NB4 (cell line): Measurements from ENCODE around the genes UGT1A10 and UGT1A5.

DNA sequence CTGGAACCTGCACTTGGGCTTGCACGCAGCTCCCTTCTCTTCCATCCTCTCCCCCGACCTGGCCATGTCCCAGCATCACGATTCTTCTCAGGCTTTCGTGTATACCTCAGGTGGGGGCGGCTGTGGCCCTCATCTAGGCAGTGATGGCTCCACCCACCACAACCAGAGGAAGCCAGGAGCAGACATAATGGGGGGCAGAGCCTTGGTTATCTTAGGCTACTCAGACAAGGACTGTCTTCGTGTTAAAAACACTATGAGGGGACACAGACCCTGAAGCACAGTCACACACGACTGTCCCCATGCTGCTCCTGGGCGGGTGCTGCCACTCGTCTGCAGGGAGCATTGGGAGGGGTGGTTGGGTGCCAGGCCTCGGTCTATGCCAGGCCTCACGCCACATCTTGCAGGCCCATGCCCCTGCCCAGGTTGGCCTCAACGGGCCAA is 98.0 kb downstream of the USP40 start:
- RRBS = no CpG with 5 or more reads among the region's 12 CpGs

GRCh38 chr2:233489340-233490185 is 77.0 kb downstream of the USP40 start:
- RRBS = no CpG with 5 or more reads among the region's 14 CpGs

DNA sequence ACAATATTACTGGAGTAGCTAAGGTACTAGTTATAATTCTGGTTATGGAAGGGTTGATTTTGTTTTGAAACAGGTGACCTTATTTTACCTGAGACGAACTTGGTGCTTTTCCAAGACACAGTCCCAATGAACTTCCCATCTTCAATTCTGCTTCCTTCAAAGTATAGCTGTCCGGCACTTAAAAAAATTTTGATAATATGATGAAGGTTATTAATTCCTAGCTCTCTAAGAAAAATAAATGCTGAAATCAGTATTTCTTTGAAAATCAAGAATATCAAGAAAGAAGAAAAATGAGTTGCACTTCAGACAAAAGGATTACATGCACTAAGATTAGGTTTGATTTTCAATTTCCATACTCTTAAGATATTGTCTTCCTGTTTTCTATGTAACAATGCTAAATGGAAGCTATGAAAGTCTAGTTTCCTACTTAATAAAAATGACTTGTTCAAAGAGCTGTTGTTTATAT is 54.9 kb downstream of the USP40 start:
- RRBS = no CpG with 5 or more reads among the region's 2 CpGs

DNA sequence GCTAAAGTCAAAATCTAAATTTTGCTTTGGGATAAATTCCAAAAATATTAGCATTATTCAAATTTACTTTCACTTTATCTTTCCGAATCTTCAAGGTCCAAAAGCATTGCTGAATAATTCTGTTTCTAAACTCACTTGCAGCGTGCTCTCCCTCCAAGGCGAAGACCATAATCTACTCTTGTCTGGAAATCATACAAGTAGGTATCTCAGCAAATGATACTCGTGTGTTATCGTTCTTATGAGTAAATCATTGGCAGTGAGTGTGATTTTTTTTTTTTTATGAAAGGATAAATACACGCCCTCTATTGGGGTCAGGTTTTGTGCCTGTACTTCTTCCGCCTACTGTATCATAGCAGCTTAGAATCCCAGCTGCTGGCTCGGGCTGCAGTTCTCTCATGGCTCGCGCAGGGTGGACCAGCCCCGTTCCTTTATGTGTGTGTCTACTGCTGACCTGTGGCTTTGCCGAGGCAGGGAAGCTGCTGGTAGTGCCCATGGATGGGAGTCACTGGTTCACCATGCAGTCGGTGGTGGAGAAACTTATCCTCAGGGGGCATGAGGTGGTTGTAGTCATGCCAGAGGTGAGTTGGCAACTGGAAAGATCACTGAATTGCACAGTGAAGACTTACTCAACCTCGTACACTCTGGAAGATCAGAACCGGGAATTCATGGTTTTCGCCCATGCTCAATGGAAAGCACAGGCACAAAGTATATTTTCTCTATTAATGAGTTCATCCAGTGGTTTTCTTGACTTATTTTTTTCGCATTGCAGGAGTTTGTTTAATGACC is at the start of gene UGT1A10:
UGT1A10 (plus strand) TSS at position 321 of the 786 bp plus-strand sequence.
- RRBS = no CpG with 5 or more reads among the region's 17 CpGs

DNA sequence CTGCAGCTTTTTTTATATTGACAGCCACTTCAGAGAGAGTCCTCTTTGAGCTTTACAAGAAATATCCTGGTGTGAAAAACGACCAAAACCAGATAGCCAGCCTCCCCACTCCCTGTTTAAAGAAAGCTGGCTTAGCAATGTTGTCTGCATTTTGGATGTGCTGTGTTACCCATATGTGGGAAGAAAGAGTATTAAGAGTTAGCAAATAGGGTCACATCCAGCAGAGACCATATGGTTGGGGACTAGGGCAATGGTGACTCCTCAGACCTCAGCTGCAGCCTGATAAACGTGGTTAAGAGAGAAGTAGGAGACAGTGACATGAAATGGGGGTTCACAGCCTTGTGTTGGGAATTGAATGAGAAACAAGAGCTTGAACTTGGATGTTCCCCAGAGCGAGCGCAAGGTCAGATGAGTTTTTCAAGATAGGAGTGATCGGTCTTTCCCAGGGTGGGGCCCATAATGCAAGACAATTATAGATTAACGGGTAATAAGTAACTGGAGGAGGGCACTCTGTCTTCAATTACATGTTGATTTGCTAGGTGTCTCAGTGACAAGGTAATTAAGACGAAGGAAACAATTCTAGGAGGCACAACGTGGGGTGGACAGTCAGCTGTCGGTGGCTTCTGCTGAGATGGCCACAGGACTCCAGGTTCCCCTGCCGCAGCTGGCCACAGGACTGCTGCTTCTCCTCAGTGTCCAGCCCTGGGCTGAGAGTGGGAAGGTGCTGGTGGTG is at the start of gene UGT1A5:
UGT1A5 (plus strand) TSS at position 547 of the 733 bp plus-strand sequence.
- RRBS = no CpG with 5 or more reads among the region's 10 CpGs

DNA sequence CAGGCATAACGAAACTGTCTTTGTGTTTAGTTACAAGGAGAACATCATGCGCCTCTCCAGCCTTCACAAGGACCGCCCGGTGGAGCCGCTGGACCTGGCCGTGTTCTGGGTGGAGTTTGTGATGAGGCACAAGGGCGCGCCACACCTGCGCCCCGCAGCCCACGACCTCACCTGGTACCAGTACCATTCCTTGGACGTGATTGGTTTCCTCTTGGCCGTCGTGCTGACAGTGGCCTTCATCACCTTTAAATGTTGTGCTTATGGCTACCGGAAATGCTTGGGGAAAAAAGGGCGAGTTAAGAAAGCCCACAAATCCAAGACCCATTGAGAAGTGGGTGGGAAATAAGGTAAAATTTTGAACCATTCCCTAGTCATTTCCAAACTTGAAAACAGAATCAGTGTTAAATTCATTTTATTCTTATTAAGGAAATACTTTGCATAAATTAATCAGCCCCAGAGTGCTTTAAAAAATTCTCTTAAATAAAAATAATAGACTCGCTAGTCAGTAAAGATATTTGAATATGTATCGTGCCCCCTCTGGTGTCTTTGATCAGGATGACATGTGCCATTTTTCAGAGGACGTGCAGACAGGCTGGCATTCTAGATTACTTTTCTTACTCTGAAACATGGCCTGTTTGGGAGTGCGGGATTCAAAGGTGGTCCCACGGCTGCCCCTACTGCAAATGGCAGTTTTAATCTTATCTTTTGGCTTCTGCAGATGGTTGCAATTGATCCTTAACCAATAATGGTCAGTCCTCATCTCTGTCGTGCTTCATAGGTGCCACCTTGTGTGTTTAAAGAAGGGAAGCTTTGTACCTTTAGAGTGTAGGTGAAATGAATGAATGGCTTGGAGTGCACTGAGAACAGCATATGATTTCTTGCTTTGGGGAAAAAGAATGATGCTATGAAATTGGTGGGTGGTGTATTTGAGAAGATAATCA is 5.6 kb upstream of the MROH2A start:
- RRBS = no CpG with 5 or more reads among the region's 22 CpGs

DNA sequence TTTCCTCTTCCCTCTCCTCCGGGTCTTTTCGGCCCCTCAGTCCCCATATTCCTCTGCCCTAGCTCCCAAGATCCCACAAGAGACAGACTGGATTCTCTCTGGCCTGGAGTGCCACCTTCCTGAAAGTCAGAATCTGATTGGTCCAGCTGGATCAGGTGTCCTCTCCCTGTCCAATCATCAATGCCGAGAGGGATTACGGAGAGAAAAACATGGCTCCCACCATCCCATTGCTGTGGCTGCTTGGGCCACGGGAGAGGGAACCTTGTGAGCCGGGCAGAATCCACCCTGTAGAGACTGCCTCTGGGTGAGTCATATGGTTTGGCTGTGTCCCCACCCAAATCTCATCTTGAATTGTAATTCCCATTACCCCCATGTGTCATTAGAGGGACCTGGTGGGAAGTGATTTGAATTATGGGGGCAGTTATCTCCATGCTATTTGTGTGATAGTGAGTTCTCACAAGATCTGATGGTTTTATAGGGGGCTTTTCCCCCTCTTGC is 2.6 kb upstream of the MROH2A start:
- RRBS = no CpG with 5 or more reads among the region's 6 CpGs

DNA sequence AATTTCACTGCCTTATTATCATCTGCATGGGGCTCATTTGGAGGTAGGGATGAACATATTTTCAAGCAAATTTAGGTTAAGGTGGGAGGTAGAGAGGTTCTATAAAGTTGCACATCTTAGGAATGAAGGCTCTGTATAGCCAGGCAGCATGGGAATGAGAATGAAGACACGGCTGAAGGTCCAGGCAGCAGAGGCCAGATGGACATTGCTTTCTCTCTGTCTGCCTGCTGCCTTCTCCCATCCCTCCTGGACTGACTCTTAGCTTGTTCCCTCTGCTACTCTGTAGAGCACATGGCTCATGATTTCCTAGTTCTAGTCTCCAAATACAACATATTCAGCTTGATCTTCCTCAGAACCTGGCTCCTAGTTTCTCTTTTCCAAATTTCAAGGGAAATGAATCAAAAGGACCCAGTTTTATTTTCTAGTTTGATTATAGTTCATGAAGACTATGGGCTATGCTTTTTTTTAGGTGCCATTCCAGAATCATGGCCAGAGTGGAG is 1.2 kb downstream of the SPP2 start:
- RRBS = no CpG with 5 or more reads among the region's 1 CpG

DNA sequence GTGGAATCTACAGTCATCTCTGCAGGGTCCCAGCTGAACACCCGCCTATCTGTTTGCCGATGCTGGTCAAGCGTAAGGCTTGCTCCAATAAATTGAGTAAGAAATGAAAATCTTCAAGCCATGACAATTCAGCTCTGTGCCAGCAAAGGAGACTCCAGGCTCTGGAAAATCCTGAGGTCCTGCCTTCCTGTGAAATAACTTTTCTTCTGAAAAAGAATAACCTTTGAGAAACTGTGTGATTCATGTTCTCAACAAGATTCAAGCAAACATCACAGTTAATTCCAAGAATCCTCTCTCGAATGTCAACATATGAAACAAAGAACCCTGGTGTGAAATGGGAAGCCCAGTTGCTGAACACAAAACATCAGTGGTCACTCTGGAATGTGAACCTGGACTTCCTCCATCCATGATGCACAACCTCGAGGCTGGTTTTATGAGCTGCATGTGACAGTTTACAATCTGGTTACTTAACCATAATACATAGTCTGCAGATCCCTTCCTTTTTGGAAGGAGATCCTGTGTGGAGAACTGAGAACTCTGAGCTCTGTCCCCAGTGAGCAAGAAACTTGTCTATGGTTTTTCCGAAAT is 201.3 kb downstream of the SPP2 start:
- RRBS = no CpG with 5 or more reads among the region's 6 CpGs

DNA sequence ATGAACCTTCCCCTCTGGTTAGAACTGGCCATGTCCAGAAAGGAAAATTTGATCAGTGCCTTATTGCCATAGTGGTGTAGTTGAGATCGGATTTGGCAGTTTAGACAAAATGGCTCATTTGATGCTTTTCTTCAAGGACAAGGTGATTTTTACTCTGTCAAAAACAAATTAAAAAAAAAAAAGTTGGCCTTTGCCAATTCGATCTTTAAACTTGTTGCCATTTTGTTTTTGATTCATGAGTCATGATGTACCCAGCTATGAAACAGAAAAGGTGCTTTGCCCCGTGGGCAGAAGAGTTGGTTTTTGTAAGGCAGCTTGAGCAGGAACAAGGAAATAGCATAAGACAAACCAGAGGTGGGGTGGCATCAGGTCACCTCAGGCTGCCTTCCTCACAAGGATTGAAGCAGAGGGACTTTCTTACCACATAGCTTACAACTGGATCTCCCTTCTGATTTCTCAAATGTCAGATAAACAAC is 123.9 kb downstream of the ARL4C start:
- RRBS = no CpG with 5 or more reads among the region's 3 CpGs

GRCh38 chr2:234426579-234427691 is 69.9 kb downstream of the ARL4C start:
- RRBS = no CpG with 5 or more reads among the region's 14 CpGs

GRCh38 chr2:234489823-234491308 is 6.5 kb downstream of the ARL4C start:
- RRBS = no CpG with 5 or more reads among the region's 23 CpGs

DNA sequence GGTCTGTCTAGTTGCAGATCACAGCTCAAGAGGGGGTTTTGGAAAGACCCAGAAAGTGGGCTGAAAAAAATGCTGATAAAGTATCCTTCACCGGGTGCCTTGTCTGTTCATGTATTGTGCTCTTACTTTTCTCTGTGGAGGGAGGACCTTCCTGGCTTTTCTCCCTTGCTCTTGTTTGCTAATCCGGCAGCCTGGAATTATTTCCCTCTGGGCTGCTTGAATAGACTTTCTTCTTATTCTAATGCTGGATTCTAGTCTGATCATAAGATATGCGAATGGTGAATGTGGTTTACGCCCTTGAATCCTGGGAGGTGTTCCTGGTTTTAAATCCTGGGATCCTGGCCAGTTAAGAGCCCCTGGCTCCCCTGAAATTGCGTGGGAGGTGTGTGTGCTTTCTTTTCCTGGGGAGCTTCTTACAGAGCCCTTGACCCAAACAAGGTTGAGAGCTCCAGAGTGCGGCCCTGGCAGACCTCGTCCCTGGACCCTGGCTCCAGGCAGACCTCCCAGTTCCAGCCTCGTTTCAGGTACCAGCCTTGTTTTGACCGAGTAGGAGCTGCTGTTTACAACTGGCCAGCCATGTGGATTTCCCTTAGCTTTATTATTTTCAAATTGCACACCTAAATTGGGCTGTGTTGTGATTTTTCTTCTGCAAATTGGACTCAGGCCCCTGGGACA is 2.7 kb downstream of the SH3BP4 start:
- RRBS = 88% methylated on average over 2 of the region's 9 CpGs

DNA sequence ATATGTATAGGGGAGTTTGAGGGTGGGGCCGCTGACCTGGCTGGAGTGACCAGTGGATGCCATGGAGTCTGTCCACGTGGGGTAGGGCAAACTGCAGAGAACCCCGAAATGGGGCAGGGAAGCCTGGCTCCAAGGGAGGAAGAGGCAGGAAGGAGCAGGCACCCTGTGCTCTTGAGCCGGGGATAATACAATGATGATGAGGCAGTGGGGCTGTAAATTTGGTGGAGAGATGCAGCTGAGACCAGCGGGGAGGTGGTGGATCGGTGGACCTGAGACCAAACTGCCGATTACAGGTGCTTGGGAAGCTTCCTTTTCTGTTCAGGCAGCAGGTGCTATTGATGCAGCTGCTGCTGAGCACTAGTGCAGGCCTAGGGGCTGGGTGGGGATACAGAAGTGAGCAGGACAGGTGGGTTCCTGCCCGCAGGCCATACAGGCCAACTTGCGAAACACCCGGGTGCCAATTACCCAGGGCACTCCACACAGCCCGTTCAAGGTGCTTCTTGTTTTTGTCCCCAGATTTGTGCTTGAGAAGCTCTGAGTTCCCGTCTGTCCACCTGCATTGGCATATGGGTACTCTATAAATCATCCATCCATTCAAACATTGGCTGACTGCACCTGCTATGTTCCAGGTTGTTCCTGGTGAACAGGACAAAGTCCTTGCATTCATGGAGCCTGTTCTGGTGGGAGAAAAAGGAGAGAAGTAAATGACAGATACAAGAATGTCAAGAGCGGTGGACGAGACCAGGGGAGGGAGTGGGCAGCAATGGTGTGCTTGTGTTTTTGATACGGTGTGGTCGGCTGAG is 31.1 kb downstream of the SH3BP4 start:
- RRBS = no CpG with 5 or more reads among the region's 16 CpGs

DNA sequence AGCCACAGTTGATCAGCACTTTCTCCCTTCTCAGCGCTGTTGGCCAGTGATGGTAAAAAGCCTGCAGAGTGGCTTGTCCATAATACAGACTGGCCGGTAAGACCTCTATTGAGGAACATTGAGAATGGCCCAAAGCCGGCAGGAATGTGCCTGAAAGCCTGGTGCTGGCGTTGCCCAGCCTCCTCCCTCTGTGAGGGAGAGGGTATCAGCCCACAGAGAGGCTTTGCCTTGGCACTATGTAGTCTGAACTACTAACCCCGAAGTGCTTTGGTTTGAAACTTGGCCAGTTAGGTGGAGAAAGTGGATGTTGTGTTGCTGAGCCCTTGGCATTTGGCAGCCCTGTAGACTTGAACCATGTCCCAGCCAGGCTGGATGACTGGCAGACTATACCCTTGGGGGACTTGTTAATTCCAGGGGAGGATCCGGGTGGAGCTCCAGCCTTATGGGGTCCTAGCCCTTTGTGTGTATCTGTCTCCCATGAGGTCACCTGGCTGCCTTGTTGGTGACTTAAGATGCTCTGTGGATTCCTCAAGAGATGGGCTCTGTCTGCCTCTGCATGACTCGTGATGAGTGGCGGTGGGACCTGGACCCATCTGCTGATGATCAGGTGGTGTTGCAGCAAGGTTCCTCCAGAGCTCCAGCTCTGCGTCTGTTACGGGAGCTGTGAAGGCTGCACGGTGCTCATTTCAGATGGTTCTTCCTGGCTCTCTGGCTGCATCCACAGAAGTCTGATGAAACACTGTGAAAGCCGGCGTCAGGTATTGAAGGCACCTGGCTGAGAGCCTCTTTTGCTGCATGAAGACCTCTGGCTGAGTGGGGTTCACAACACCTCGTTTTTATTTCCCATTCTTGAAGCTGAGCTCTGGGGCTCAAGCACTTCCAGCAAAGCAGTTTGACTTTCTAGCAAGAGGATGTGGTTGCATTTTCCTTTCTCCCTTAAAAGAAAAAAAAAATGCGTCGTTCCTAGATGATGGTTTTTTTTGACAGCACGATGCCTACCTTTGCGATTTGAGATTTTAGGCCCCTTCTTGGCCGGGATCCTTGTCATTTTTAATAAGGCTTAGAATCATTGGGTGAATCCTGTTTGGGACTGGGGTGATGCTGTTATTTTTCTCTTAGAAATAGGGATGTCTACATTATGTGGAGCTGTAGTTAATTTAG is 2.4 kb downstream of the AGAP1 start:
- RRBS = no CpG with 5 or more reads among the region's 19 CpGs

GRCh38 chr2:235596205-235596746 is 102.4 kb downstream of the AGAP1 start:
- RRBS = 56% methylated on average over 3 of the region's 7 CpGs

GRCh38 chr2:235614704-235615516 is 121.1 kb downstream of the AGAP1 start:
- RRBS = no CpG with 5 or more reads among the region's 15 CpGs

DNA sequence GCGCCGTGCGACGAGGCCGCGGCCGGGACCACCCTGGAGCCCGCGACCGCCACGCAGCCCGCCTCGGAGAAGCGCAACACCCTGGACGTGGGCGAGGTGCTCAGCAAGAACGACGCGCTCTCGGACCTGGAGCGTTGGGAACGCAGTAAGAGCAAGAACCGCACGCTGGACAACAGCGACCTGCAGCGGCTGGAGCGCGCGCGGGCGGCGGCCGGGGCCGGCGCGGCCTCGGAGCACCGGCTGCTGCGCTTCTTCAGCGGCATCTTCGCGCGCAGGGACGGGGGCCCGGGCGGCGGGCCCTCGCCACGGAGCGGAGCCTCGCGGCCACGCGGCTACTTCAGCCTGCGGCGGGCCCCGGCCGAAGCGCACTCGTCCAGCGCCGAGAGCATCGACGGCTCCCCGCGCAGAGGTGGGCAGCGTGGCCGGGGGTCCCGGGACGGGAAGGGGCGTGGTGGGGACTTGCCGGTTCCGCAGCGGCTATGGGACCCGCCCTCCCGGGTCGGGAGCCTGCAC is 176.9 kb downstream of the AGAP1 start:
- RRBS = 91% methylated on average over 30 of the region's 77 CpGs

DNA sequence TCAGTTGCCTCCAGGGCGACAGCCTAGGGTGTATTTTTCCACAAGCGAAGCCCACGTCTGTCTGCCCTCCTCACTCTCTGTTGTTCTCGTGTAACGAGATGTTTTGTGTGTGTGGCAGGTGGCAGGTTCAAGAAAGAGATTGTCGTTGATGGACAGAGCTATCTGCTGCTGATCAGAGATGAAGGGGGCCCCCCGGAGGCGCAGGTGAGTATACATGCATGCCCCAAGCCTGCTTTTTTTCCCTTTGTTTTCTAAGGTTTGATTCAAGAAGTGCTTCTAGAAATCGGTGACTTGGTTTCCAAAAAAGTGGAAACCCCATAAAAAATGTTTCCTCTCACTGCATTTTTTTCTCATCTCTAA is 247.0 kb downstream of the AGAP1 start:
- RRBS = no CpG with 5 or more reads among the region's 9 CpGs

- RRBS = no CpG with 5 or more reads among the region's 37 CpGs
These were observed 318.3 kb downstream of the AGAP1 start for GRCh38 chr2:235811793-235812837.